AG04450 (cell line): ENCODE results near the genes ARMT1 and ESR1.

GRCh38 chr6:151408242-151409158, 17.1 kb upstream of the ZBTB2 start:
- CAGE, long polyA plus RNA, result no peak
- RRBS, result no CpG with 5 or more reads among the region's 8 CpGs

DNA sequence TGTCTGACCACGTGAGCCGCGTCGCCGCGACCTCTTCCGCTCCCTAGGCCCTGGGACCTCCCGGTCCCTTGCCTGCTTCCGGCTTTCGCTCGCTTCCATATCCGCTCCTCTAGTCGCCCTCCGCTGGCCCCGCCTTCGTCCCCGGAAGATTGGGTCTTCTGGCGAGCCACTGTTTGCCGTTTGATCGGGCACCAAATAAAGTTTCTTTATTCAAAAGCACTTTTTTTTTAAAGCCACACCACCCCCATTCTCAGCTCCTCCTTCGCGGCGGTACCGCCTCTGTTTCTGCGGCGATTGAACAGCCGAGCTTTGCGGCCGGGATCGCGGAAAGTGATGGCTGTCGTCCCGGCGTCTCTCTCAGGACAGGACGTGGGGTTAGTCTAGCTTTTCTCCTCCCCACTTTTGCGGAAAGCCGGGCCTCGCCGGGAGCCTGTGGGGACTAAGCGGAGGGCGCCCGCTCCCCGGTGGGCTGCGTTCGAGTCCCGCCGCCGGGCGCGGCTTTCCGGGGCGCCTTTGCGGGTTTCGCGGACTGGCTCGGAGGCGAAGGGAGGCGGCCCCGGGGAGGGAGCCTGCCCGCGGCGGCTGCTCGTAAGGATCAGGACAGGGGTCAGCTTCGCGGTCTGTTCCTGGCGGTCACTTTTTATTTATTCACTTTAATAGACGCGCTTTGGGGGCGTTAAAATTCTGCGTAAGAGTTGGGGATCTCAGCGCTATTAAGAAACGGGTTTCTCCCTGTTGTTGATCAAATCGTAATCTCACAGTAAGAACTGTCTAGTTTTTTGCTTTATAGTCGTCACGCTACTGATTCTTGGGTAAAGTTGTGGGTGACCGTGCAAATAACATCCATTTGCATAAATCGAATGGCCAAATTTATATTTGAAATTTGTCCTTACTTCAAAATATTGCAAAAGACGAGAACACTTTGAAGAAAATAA, at the start of gene ARMT1:
ARMT1 (plus strand) TSS at position 254 of the 935 bp plus-strand sequence.
- CAGE, long polyA plus RNA, result start-site peak on the plus strand centred at position 295 of the sequence, 63 bp wide, 228 and 420 reads in 2 replicates
- RRBS, result 2% methylated on average over 27 of the region's 78 CpGs

DNA sequence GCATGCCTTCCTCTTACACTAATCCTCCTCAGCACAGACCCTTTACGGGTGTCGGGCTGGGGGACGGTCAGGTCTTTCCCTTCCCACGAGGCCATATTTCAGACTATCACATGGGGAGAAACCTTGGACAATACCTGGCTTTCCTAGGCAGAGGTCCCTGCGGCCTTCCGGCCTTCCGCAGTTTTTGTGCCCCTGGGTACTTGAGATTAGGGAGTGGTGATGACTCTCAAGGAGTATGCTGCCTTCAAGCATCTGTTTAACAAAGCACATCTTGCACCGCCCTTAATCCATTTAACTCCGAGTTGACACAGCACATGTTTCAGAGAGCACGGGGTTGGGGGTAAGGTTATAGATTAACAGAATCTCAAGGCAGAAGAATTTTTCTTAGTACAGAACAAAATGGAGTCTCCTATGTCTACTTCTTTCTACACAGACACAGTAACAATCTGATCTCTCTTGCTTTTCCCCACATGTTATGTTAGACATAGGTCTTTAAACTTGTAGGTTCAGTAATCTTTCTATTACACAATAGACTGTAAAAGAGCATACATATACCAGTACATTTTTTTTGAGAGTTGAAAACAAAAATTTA, 3.5 kb downstream of the ARMT1 start:
- CAGE, long polyA plus RNA, result no peak
- RRBS, result no CpG with 5 or more reads among the region's 10 CpGs

- CAGE, long polyA plus RNA, result no peak
- RRBS, result 1% methylated on average over 10 of the region's 44 CpGs
Observed at GRCh38 chr6:151494248-151495007, 611 bp downstream of the CCDC170 start.

GRCh38 chr6:151629744-151630318, 136.0 kb downstream of the CCDC170 start:
- CAGE, long polyA plus RNA, result no peak
- RRBS, result no CpG with 5 or more reads among the region's 4 CpGs

DNA sequence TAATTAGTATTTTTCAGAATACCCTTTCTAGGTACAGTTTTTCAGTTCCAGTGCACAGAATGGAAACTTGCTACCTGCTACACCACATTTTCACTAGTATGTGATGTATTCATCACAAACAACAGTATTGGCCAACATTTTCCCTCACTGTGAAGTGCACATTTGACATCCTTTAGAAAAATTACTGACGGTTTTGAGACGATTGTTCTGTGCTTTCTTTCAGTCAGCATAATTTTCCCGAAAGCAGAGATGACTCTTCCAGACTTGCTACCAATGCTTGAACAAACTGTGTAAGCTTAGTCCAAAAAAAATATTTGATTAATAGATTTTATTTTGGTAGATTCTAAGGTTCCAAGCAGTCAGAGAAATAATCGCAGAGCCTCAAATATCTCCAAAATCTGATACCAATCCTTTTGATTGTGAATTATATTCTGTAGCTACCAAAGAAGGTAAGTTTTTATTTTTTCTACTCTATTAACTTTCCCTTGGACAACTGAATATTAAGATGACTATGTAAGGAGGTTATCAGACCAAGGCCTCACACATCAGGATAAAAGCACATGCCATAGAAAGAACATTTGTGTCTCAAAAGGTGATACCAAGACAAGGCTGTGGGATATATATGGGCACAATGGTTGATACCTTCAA, 151.0 kb upstream of the ESR1 start:
- CAGE, long polyA plus RNA, result no peak
- RRBS, result no CpG with 5 or more reads among the region's 4 CpGs

DNA sequence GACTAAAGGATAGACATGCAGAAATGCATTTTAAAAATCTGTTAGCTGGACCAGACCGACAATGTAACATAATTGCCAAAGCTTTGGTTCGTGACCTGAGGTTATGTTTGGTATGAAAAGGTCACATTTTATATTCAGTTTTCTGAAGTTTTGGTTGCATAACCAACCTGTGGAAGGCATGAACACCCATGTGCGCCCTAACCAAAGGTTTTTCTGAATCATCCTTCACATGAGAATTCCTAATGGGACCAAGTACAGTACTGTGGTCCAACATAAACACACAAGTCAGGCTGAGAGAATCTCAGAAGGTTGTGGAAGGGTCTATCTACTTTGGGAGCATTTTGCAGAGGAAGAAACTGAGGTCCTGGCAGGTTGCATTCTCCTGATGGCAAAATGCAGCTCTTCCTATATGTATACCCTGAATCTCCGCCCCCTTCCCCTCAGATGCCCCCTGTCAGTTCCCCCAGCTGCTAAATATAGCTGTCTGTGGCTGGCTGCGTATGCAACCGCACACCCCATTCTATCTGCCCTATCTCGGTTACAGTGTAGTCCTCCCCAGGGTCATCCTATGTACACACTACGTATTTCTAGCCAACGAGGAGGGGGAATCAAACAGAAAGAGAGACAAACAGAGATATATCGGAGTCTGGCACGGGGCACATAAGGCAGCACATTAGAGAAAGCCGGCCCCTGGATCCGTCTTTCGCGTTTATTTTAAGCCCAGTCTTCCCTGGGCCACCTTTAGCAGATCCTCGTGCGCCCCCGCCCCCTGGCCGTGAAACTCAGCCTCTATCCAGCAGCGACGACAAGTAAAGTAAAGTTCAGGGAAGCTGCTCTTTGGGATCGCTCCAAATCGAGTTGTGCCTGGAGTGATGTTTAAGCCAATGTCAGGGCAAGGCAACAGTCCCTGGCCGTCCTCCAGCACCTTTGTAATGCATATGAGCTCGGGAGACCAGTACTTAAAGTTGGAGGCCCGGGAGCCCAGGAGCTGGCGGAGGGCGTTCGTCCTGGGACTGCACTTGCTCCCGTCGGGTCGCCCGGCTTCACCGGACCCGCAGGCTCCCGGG, at the start of gene ESR1:
ESR1 (plus strand) TSS at position 987 of the 1,067 bp plus-strand sequence.
- CAGE, long polyA plus RNA, result no peak
- RRBS, result 4% methylated on average over 8 of the region's 36 CpGs

DNA sequence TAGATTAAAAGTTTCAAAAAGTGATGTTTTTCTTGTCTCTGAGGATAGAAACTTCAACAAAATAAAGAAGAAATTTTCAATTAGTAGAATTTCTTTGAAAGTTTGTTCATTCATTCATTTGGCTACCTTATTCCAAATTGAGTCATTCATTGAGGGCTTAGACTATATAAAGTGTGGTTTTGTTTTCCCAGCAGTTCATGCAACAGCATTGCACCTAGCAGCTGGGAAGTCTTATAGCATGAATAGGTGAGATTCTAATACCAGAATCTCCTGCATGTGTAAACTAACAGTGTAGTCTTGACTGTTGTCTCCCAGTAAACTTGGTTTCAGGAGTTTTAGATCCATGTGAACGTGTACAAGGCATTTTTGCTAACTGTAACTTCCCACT, 7.1 kb downstream of the ESR1 start:
- CAGE, long polyA plus RNA, result no peak
- RRBS, result no CpG with 5 or more reads among the region's 1 CpG

DNA sequence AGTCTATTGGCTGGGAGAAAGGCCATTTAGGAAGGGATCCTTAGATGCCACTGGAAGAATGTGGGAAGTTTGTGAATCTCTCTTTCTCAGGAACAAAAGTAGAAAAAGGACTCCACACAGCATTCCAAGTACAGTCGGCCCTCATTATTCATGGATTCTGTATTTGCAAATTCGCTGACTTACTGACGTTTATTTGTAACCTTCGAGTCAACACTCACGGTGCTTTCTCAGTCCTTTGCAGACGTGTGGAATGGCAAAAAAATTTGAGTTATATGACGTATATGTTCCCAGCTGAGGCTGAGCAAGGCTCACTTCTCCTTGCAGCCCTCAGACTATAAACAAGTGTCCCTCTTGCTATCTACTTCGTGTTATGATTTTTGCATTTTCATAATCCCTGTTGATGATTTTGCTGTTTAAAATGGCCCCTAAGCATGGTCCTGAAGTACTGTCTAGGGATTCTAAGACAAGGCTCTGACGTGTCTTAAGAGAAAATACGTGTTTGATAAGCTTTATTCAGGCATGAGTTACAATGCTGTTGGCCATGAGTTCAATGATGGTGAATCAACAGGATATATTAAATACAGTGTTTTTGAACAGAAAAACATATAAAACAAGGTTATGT, 8.1 kb downstream of the ESR1 start:
- CAGE, long polyA plus RNA, result no peak
- RRBS, result no CpG with 5 or more reads among the region's 10 CpGs

DNA sequence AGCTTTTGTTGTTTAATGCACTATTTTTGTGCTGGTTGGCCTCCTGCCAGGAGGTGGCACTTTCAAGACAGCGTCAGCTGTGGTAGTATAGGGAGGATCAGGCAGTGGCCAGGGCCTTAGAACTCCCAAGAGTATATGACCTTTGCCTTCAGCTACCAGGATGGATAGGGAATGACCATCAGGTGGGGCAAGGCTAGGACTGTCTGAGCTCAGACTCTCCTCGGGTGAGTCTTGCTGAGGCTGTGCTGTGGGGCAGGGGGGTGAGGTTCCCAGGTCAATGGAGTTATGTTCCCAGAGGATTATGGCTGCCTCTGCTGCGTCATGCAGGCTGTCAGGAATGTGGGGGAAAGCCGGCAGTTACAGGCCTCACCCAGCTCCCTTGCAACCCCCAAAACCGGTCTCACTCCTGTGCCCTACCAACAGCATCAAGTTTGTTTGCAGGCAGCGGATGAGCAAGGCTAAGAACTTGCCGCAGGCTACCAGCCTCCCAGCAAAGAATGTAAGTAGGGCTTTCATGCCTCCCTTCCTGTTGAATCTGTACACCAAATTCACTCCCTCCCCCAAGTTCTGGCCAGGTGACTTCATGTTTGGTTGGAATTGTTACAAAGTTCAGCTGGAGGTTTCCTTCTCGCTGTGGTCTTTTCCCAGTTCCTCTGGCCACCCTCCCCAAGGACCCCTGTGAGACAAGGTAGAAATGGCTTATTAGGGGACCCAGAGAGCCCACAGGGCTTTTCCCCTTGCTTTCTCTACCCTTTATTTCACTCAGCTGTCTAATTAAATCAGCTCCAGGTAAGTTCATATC, 93.6 kb downstream of the ESR1 start:
- CAGE, long polyA plus RNA, result no peak
- RRBS, result no CpG with 5 or more reads among the region's 8 CpGs

DNA sequence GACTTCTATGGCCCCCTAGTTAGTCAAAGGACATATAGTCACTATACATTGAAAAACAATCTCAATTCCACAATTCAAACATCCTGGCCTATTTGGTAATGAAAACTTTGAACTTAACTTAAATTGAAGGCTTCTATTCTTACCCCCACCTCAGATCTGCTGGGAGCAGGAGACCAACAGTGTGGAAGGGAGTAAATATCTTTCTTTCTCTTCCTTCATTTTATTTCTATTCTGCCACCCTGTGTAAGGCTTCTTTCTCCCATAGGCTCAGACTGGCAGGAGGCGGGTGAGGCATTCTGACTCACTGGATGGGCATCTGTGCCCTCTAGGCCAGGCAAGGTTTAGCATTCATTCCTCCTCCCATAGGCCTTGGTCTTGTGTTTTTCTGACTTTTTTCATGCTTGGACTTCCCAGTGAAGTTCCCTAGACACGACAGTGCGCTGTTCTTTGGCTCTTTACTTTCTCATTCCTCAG, 235.3 kb downstream of the SYNE1 start:
- CAGE, long polyA plus RNA, result no peak
- RRBS, result no CpG with 5 or more reads among the region's 3 CpGs

DNA sequence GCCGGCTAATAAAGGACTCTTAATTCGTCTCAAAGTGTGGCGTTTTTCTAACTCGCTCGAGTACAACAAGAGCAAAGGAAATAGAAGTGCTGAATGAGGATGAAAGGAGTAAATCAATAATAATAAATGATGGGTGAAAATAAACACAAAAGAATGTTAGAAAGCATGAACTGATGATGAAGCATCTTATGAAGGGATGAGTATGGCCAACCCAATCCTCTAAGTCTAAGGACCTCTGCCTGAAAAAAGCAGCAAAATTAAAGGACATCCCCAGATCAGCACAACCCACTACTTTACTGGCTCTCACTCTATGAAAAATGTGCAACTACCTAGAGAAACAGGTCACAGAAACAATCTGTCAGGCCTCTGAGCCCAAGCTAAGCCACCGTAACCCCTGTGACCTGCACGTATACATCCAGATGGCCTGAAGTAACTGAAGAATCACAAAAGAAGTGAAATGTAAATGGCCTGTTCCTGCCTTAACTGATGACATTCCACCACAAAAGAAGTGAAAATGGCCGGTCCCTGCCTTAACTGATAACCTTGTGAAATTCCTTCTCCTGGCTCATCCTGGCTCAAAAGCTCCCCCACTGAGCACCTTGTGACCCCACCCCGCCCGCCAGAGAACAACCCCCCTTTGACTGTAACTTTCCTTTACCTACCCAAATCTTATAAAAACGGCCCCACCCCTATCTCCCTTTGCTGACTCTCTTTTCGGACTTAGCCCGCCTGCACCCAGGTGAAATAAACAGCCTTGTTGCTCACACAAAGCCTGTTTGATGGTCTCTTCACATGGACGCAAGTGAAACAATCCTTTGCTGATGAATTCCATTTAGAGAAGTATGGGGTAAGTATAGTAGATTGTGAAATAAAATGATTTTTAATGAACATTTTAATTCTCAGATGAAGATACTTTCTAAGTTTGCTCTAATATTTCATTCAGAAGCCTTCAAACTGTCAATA, 14.8 kb upstream of the MYCT1 start:
- CAGE, long polyA plus RNA, result no peak
- RRBS, result no CpG with 5 or more reads among the region's 14 CpGs

- CAGE, long polyA plus RNA, result no peak
- RRBS, result no CpG with 5 or more reads among the region's 18 CpGs
Observed at GRCh38 chr6:154477697-154479152, 32.3 kb downstream of the CNKSR3 start.

DNA sequence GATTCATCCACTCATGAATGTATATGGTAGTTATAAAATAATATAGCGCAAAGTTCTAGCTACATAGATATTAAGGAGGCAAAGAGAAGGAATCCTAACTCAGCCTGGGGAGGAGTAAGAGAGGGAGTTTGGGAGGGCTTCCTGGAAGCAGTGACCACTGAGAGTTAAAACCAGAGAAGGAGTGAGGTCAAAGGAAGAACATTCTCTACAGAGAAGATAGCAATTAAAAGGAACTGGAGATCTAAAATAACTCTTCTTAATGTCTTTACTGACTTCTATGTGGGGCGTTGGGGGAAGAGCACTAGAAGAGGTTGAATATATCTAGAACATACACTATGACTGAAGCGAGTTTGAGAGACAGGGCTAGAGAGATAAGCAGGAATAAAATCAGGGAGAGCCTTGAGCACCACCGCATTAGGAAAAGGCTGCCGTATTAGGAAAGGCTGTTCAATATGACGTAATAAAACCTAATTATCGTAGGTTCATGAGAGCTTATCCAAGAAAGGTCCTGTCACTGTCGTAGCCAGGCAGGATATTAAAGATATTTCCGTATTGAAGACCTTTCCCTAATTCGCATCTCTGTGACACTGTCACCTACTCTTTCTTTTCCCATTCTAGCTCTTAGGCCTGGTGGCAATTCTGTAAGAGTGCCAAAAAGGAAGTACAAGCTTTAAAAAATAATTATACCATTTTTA, 81.9 kb upstream of the CNKSR3 start:
- CAGE, long polyA plus RNA, result no peak
- RRBS, result no CpG with 5 or more reads among the region's 10 CpGs

- CAGE, long polyA plus RNA, result no peak
- RRBS, result no CpG with 5 or more reads among the region's 8 CpGs
Observed at GRCh38 chr6:154872283-154872785, 122.8 kb upstream of the TIAM2 start.

DNA sequence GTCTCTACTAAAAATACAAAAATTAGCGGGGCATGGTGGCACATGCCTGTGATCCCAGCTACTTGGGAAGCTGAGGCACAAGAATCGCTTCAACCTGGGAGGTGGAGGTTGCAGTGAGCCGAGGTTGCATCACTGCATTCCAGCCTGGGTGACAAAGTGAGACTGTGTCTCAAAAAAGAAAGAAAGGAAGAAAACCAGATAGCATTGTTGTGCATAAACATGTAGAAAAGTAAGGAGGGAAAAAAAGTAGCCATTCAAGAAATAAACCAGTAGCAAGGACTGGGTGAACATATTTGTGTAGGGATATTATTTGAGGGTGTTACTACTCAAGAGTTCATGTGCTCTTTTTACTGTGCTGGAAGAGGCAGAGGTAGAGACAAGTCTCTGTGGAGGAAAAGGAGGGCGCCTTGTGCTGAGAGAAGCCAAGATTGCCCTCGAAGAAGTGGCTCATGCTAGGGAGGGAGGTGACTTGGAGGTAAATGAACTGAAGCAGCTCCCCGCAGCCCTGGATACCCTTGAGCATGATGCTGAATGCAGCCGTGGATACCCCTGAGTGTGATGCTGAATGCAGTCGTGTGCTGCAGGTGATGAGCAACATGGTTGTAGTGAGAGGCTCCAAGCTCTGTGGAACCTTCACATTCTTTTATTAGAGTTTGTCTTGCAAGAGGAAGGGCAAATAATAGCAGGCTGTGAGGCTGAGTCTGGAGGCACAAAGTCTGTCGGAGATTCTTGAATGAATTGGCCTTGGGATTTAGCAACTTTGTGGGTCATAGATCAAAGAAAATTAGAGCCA, 120.5 kb upstream of the TIAM2 start:
- CAGE, long polyA plus RNA, result no peak
- RRBS, result no CpG with 5 or more reads among the region's 9 CpGs

DNA sequence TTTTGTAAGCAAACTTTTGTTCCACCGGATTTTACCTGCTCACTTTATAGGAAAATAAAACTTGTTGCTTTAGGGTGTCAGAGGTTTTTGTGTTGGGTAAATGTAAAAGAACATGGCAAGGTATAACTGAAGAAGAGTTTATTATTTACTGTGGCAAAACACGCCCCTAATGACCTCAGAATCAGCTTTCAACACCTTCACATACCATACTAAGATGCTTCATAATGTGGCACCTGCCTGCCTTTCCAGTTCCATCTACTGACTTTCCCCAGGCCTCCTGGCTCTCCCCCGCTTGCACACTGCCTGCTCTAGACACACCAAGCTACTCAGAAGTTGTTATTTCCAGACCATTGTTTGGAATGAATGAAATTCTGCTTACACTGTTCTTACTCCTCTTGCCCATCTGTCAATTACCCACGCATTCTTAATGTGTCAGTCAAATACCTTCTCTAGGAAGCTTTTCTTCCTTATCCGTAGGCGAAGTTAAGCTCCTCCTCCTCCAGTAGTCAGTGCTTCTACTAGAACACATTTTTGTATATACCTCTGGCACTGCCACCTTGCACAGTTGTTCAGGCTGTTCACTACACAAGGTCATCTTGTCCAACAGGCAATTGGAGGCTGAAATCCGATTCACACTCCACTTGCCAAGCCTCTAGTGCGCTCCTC, 1.8 kb downstream of the TIAM2 start:
- CAGE, long polyA plus RNA, result no peak
- RRBS, result no CpG with 5 or more reads among the region's 8 CpGs

GRCh38 chr6:155091174-155091480, 96.0 kb downstream of the TIAM2 start:
- CAGE, long polyA plus RNA, result no peak
- RRBS, result no CpG with 5 or more reads among the region's 7 CpGs

DNA sequence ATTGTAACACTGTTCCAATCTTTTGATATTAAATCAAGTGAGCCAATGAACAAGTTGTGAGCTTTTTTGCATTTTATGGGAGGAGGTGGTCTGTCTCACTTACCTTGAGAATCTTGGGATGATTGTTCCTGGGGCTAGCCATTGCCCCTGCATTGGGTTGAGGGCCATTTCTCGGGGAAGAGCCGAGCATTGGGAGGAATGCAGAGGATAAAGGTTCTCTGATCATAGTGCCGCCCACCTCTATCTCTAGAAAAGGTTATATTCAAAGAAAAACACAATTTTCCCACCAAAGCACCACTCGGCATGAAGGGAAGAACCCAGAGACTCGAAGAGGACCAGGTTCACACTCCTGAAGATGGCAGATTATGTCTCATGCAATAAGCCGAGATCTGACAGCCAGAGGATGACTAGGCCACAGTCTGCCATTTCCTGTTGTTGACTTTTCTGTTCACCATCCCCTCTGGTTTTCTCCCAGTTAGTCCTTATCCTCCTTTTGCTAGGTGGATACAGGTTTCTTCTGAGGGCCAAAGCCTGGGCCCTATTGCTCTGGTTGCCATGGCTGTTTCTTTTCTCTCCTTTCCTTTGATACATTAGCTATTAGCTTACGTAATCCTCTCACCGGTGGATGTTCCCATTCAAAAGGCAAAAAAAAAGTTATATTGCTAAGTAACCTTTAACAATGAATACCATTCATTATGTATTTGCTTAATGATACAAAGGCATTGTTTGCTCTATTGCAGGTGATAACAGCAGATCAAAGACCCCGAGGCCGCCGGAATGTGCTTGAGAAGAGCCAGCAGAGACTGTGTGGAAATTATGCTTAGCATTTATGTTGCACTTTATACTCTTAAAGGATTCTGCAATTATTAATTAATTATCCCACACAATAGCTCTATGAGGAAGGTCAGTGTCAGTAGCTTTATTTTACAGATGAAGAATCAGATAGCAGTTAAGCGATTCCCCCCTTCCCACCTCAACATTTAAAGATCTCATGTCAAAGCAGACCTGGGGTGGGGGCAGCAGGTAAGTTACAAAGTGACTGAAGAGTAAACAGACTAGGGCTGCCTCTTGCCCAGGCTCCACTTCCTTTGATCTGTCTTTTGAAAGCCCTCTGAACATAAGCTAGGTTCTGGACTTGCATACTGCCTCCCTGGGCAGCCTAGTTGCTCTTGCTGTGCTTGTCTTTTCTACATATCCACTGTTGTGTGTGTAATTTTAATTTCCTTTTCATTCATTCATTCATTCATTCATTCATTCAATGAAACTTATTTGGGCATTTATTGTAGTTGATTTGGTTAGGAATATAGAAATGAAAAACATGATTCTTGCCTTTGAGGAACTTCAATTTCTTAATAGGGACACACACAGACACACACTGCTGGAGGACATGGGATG, 14.4 kb upstream of the TFB1M start:
- CAGE, long polyA plus RNA, result no peak
- RRBS, result no CpG with 5 or more reads among the region's 12 CpGs

GRCh38 chr6:155363885-155364223, 49.6 kb upstream of the TFB1M start:
- CAGE, long polyA plus RNA, result no peak
- RRBS, result no CpG with 5 or more reads among the region's 6 CpGs